Mesangial cell (primary cell): ENCODE results near the gene PALM2AKAP2.

DNA sequence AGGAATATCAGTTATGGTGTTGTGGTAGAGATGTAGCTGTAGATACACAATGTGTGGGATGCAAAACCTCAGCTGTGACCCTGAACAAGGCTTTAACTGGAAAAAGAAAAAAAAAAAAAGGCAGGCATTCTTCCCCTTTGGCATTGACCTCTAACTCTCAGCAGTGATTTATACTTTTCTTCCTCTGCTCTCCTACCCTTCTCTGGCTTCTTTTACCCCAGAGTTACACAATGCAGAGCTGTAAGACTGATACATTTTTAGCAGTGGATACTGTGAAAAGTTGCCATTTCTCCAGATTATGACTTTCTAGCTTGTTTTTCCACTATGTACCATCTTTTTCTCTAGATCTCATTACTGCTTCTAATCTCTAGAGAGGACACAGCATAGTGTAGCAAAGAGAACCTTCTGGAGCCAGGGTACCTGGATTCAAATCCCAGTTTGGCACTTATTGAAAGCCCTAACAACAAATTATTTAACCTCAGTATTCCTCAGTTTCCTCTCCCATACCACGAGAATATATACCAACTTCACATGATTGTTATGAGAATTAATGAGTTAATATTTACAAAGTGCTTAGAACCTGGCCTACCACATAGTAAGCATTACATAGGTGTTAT lies 1.9 kb downstream of the CTNNAL1 start:
- RAMPAGE, long total RNA = no peak

DNA sequence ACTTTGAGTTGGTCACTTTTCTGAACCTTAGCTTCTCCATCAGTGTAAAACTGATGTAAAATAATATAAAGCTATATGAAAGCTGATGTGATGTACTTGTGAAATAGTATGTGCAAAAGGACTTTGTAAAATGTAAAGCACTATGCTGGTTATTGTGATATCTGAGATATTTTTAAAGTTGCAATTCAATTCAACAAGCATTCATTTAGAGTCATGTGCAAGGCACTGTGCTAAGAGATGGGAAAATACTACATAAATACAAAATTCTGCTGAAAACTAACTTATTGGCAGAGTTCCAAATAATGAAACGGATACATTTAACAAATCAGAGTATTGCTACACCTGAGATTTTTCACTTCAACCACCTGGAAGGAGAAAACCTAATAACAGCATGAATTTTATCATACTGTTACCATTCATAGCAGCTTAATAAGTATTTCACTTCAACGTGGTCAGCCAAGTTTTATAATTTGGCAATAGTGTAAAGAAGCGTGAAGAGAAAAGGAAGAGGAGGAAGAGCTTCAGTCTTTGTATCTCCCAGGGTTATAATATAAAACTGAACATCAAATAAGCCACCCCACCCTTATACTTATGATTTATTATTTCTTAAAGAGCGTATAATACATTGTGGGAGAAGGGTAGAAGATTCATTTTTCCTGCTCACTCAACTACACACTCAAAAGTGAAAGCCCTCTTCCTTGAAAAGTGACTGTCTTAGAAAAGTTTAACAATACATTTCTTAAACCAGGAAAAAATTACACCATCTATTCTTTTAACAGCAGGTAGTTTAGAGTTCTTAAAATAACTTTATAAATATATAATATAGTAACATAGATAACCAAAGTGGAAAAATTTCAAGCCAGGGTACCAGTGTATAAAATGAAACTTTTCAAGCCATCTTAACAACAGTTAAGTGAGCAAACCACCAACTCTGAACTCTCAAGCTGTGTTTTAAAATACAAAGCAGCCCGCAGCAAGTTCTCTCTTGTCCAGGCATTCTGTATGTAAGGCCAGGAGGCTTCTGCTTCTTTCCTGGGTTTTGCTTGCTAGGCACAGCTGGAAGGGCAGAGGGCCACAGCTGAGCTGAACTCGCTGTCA lies 6.4 kb upstream of the CTNNAL1 start:
- RAMPAGE, long total RNA = no peak

DNA sequence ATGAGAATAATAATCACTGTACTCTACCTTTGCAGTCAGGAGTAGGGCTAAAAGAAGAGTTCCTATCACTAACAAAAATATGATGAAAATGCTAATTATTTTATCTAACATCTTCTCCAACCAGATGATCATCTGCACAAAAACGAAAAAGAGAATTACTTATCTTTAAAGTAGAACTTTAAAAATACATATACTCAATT lies 39.0 kb downstream of the TMEM245 start:
- RAMPAGE, long total RNA = no peak

DNA sequence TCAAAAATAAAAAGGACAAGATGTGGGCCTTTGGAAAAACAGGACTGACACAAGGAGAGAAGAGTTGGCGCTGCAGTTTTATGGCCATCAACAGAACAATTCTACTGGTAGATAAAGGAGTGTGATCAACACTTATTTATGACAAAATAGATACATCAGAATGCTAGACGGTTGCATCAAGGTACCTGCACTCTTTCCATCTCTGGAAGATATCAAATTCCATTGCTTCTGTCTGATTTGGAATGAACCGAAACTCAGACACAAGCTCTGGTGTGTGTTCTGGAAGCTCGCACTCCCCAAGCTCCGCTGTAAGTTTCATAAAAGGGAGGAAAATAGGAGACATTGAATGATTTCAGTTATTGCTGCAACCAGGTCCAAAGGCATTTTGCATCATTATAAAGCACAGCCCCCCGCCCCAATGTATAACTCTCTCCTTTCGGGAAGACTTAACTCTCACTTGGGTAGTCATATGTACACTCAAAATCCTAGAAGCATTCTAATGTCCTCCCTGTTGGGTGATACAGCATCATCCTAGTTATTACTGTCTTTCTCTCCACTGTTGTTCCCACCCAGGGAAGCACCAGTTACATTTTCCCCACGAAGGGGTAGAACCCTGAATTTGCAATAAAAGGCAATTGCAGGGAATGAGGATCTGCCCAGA lies 62.7 kb downstream of the EPB41L4B start:
- RAMPAGE, long total RNA = no peak

GRCh38 chr9:109319882-109320803 lies 716 bp downstream of the EPB41L4B start:
- RAMPAGE, long total RNA = no peak

GRCh38 chr9:109358960-109359313 lies 38.1 kb upstream of the EPB41L4B start:
- RAMPAGE, long total RNA = no peak

GRCh38 chr9:109416991-109417579 lies 81.0 kb downstream of the PTPN3 start:
- RAMPAGE, long total RNA = no peak

DNA sequence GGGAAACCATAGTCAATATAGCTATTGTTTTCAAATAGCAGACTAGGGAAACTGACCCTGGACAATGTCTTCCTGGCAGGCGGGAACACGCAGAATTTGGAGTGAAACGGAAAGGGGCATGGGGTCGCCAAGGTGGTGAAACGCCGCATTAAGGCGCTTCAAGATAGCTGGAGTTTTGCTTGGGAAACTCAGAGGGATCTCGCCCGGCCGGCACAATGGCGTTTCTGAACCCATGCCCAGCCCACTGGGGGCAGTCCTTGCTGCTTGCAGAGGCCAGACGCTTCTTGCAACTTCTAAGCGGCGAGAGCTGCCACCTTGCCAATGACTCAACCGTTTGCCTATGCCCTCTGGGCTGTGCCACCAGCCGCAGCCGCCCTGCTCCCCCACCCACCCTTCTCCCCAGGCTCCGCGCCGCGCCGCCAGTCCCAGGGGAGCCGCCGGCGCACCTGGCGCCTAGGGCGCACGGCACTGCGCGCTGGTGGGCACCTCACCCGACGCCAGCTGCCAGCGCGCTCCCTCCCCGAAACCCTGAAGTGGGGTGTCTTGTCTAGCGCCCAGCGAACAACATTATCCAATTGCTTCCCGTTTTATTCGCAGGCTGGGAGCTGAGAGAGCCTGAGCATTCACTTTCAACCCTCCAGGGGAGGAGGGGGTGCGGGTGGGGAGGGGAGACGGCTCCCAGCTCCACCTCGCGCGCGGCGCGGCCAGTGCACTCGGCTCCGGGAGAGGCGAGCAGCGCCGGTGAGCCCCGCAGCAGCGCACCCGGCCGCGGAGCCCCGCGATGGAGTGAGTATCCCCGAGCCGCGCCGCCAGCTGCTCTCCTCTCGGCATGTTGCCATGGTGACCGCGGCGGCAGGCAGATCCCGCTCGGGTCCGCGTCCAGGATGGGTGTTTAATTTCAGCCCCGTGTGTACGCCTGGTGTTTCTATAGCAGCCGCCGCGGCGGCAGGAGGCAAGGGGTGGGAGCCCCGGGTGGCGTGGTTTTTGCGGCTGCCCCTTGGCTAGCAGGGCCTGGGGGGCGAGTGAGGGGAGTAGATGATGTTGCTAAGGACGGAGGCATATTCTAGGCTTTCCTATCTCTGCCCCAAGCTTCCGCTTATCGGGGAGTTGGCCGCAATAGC lies 139.6 kb upstream of the PALM2AKAP2 start:
- RAMPAGE, long total RNA = no peak

GRCh38 chr9:109775575-109775895 lies 4.5 kb upstream of the PALM2AKAP2 start:
- RAMPAGE, long total RNA = no peak

- RAMPAGE, long total RNA = no peak
Measured at GRCh38 chr9:109779668-109780566, at the start of gene PALM2AKAP2. TSS of gene PALM2AKAP2 (plus strand) at chr9:109780198.

- RAMPAGE, long total RNA = no peak
Measured at GRCh38 chr9:109867193-109867751, 87.3 kb downstream of the PALM2AKAP2 start.

GRCh38 chr9:109887102-109887529 lies 107.1 kb downstream of the PALM2AKAP2 start:
- RAMPAGE, long total RNA = no peak

- RAMPAGE, long total RNA = no peak
Measured at GRCh38 chr9:109908983-109909637, 129.1 kb downstream of the PALM2AKAP2 start.

- RAMPAGE, long total RNA = no peak
Measured at GRCh38 chr9:109914410-109914764, 134.4 kb downstream of the PALM2AKAP2 start.

DNA sequence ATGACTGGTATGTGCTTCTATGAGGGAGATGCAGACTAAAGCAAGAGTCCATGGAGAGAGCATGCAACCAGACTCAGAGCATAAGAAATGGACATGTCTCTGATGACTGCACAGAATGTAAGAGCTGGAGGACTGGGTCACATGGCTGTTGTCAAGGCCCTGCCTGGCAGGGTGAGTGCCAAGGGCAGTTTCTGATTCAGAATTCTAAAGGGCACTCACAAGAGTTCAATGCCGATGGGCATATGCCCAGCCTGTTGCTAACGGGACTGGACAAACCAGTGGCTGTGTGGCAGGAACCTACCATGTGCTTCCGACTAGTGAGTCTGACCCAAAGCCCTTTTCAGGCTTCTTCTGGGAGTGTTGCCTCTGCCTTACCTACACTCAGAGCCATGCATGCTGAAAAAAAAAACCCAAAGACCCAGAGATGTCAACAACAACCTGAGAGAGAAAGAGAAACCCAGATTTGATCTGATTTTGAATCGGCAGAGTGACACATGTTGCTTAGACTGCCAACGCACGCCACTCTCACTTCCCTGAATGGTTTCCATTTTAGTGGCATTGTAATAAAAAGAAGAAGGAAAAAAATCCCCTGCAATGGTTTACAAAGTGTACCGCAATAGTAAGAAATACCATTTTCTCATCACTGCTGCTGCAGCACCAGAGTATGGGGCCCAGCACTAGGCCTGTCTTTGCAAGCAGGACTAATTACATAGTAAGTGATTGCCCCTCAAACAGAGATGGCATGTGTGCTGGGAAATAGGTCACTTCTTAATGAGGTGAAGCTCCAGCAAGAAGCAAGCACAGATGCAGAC lies 194.3 kb downstream of the PALM2AKAP2 start:
- RAMPAGE, long total RNA = no peak

DNA sequence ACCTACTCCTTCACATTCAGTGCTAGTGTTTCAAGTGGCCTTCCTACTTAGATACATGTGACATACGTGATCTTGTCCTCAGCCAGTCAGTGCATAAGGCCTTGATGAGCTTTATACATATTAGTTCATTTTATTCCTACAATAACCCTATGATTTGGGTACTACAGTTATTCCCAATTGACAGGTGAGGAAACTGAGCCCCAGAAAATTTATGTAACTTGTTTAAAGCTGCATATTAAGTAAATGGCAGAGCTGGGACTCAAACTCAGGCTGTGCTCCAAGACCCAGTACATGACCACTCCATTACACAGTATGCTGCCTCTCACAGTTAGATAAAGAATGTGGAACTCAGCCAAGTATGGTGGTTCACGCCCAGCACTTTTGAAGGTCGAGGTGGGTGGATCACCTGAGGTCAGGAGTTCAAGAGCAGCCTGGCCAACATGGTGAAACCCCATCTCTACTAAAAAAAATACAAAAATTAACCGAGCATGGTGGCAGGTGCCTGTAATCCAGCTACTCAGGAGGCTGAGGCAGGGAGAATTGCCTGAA lies 2.5 kb downstream of the C9orf152 start:
- RAMPAGE, long total RNA = no peak

GRCh38 chr9:110214105-110214505 lies 6.1 kb upstream of the C9orf152 start:
- RAMPAGE, long total RNA = no peak

DNA sequence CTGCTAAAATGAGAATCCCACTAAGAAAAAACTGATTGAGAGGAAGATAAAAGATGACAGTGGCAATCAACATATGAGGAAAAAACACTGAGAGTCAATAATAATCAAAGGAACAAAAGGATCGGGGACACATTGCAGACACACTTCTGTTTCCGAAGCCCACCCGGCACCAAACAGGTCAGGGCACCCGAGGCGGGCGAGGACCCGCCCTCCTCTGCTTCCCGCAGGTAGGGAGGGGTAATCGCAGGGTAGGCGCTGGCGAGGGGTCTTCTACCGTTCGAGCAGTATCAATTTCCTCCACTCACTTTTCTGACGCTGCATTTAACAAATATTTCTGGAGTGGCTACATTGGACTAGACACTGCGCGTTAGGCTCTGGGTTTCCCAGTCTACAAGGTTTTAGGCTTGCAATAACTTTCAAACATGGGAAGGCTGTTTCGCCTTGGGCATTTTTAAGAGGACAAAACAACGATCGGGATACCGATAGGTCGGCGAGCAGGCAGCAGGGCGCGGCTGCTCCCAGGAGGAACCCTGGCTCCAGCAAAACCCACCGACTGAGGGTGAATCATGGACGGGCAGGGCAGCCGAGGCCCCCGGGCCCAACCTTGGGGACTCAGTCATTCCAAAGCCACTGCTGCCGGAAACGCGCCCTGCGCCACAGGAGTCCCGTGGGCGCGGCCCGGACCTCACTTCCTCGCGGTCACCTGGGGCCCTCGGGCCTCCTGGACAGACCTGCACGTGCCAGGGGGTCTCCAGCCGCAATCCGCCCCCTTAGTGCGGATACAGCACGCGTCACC lies 1.1 kb downstream of the TXN start:
- RAMPAGE, long total RNA = no peak

GRCh38 chr9:110897386-110897901 lies 140.8 kb downstream of the LPAR1 start:
- RAMPAGE, long total RNA = no peak

DNA sequence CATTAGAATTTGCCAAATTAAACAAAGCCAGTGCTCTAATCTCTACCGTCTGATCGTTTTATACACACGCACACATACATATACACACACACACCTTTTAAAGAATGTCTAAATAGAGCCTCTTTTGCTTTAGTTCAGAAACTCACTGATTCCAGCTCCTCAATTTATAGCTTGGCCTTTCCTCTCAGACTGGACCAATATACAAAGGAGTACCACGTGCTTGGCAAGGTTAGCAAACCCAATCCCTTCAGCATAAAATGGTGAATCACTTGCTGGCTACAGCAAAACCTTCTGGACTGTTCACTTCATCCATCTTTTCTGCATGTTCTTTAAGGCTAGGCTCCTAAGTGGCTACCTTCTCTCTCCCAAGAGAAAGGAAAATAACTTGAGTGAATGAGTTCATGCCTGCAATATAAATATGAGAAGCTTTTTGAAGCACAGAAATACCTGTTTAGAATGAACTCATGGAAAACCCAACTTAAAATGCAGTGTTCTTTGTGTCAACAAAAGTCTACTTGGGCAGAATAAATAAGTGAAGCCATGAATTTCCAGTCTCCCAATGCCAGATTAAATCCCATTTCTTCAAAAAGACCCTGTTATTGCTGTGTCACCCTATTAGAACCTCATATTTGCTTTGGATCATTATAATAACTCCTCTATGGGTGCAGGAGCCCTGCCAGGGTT lies 109.6 kb downstream of the LPAR1 start:
- RAMPAGE, long total RNA = no peak